AG04450 (cell line): ENCODE measurements around a stretch of chr3.

- CAGE, long polyA plus RNA = no peak
- RRBS = no CpG with 5 or more reads among the region's 2 CpGs
These were observed 12.0 kb downstream of the CSRNP1 start for GRCh38 chr3:39141277-39141916.

DNA sequence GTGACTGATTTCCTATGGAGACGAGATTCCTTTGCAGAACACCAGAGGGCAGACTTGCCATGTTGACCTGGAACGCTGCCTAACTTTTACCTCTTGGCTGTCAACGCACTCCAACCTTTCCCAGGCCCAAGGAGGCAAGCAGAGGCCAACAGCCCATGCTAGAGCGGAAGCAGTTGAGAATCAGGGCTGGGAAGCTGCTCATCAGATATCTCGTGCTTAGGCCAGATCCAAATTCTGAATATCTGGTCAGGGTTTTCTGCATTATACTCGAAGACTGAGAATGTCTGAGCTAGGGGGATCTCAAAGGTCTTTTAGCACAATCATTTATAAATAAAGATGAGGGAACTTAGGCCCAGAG lies 2.5 kb downstream of the XIRP1 start:
- CAGE, long polyA plus RNA = no peak
- RRBS = no CpG with 5 or more reads among the region's 6 CpGs

DNA sequence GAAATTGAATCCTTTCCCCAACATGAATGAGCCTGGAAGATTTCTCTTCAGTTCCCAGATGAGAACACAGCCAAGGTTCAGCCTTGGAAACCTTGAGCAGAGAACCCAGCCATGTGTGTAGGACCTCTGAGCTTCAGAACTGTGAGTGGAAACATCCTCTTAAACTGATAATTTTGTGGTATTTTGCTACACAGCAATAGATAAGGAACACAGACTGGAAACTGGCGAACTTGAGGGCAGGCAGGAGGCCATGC lies 9.6 kb upstream of the XIRP1 start:
- CAGE, long polyA plus RNA = no peak
- RRBS = no CpG with 5 or more reads among the region's 1 CpG

- CAGE, long polyA plus RNA = no peak
- RRBS = 50% methylated on average over 3 of the region's 25 CpGs
These were observed 22.3 kb downstream of the RPSA start for GRCh38 chr3:39428761-39429301.

- CAGE, long polyA plus RNA = no peak
- RRBS = no CpG with 5 or more reads among the region's 4 CpGs
These were observed 27.9 kb upstream of the MYRIP start for GRCh38 chr3:39781485-39782028.

DNA sequence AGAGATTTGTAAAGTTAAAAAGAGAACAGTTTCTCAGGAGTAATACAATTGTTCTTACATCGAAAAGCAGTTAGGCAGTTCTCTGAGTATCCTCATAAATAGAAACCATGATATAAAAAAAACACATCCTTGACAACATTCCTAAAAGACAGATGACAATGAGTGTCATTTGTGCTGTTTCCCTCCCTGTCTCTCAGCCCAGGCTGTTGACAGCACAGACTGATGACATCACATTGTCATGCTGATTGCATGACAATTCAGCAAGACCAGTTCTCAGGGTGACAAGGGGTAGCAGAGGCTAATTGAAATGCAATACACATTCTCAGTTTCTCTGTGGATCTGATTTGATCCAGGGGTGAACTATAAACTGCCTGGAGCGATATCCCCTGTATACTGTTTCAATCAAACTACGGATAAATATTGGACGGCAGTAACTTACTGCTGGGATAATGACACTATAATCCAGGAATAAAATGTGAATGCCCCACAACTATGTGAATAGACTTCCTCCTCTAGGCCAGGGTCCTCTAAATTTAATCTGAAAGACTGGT lies 16.8 kb upstream of the EIF1B start:
- CAGE, long polyA plus RNA = no peak
- RRBS = no CpG with 5 or more reads among the region's 4 CpGs

DNA sequence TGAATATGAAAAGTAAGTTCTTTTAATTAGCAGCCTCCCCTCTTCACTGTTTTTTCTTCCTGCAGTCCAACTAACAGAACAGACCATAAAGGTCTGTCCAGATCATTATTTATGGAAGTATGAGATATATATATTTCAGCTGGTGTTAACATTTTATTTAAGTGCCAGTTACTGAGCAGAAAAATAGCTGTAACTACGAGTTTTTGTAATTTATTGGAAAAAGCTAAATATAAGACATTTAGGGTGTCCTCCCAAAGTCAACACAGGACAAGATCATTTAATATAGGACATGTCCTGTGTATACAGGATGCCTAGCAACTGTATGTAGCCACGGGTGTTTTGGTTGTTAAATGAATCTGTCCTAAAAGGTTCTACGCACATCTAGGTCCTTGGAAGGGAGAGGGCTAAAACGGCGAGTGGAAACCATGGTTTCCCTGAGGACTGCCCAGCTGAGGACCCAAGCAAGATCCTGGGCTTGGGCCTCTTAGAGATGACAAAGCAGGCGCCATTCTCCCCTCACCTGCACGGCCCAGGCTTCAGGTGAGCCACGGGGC lies 592 bp upstream of the ZNF621 start:
- CAGE, long polyA plus RNA = no peak
- RRBS = no CpG with 5 or more reads among the region's 8 CpGs

GRCh38 chr3:40532051-40532833 lies 7.5 kb downstream of the ZNF621 start:
- CAGE, long polyA plus RNA = no peak
- RRBS = no CpG with 5 or more reads among the region's 8 CpGs

- CAGE, long polyA plus RNA = no peak
These were observed 99.0 kb downstream of the ZNF621 start for GRCh38 chr3:40623831-40624077.

DNA sequence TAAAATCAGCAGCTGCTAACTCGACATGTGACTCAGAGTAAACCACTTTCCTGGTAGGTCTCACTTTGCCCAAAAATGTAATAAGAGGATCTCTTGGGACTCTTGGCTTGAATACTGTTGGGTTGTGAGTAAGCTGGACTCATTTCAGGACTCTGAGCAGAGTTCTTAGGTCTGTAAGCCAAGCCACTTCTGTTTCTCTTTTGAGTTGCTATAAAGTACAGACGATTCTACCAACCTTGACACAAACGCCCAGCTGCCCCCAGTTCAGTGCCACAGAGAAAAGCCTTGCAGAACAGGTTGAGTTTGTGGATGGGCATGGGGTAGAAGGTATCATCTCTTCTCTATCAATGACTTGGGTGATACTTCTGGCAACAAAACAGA lies 241.2 kb downstream of the ZNF621 start:
- CAGE, long polyA plus RNA = no peak
- RRBS = no CpG with 5 or more reads among the region's 3 CpGs

- CAGE, long polyA plus RNA = no peak
- RRBS = no CpG with 5 or more reads among the region's 2 CpGs
These were observed 31.2 kb downstream of the CTNNB1 start for GRCh38 chr3:41230563-41230828.

DNA sequence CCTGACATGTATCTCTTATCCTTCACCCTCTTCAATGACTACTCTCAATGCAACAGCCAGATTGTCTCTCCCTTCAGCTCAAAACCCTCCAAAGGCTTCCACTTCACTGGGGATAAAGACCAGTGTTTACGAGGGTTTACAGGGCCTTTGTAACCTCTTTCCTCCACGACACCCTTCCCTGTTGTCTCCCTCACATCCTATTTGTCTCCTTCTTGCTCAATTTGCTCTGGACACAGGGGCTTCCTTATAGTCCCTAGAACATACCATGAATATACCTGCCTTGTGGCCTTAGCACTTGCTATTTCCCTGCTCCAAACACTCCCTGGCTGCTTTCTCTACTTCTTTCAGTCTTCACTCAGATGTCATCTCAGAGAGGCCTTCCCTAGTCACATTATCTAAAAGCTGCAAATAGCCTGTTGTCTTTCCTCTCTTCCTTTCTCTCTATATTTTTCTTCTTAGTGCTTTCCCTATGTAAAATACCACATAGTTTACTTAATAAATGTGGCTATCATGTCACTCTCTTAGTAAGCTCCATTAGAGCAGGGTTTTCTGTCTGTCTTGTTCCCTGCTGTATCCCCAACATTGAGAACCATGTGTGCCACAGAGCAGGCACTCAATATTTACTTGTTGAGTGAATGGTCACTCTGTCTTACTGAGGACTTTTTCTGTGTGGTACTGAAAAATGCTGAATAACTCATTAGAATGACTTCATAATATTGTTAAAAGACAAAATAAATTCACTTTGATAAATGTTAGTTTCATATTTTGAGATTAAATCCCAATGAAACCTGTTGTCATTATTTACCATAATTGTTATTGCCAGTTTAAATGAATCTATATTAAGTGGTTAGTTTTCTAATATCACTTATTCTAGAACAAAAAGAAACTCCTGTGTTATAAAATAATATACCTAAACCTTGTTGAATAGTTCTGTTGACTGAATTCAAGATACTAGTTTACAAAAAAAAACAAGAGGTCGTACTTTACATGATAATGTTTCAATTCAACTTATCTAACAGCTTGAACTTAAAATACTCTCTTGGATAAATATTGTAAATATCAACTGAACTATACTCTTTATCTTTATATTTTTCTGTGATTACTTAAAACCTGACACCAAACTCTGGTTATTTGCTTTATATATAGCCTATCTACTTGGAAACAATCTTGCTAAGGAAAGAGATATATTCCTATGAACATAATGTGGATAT lies 182.8 kb downstream of the CTNNB1 start:
- CAGE, long polyA plus RNA = no peak
- RRBS = no CpG with 5 or more reads among the region's 3 CpGs

- CAGE, long polyA plus RNA = no peak
- RRBS = 0% methylated on average over 7 of the region's 50 CpGs
These were observed 484 bp downstream of the ULK4 start for GRCh38 chr3:41961321-41961916.

DNA sequence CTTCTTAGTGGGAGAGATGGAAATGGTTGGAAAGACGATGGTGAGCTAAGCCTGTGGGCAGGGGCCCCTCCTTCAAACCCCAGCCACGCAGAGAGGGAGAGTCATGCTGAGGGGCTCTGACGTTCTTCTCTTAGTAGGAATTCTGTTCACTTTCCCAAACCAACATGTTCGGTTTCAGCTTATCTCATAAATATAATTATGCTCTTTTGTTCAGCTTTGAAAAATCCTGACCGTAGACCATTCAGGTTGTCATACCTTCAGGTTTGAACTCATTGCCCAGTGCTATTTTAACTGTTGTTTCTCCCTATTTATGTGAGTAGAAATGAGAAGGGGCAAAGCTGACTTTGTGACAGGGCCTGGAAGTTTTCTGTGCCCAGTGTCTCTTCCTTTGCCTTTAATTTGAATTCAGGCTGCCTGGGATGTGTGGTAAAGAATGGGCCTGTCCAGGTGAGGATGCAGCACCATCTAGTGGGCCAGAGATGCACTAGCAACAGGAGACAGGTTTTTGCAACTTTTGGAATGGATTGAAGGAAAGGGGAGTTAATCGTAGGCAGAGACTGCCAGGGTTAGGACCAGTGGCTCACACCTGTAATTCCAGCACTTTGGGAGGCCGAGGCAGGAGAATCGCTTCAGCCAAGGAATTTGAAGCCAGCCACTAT lies 8.5 kb downstream of the TRAK1 start:
- CAGE, long polyA plus RNA = no peak
- RRBS = no CpG with 5 or more reads among the region's 8 CpGs

DNA sequence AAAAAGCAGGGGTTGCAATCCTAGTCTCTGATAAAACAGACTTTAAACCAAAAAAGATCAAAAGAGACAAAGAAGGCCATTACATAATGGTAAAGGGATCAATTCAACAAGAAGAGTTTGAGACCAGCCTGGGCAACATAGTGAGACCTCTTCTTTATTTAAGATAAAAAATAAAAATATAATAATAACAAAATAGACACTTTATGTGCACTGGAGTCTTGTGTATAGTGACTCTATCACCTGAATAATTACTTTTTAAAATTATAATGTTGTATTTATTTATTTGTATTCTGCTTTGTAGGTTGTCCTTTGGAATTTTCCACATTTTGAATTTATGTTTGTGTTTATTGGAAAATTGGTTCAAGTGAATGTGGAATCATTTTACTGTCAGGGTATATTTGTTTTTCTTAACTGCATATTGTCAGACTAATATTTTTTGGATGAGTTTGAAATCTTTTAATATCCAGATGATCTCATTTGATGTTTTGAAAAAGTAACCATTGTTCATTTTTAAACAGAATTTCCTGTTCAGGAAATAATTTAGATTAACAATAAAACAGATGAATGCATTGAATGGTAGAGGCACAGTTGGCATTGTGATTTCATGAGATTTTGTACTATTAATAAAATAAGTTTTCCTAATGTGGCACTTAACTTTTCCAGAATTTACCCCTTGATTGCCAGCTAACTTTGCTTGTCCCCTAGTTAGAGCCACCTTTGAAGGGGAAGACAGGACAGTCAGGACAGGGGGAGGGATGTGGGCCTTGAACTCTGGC lies 15.4 kb downstream of the TRAK1 start:
- CAGE, long polyA plus RNA = no peak

GRCh38 chr3:42123185-42123860 lies 32.2 kb downstream of the TRAK1 start:
- CAGE, long polyA plus RNA = no peak
- RRBS = no CpG with 5 or more reads among the region's 8 CpGs

- CAGE, long polyA plus RNA = no peak
- RRBS = no CpG with 5 or more reads among the region's 4 CpGs
These were observed 7.9 kb downstream of the VIPR1 start for GRCh38 chr3:42510271-42510774.

GRCh38 chr3:42519939-42520840 lies 17.7 kb downstream of the VIPR1 start:
- CAGE, long polyA plus RNA = no peak
- RRBS = no CpG with 5 or more reads among the region's 11 CpGs

- CAGE, long polyA plus RNA = no peak
- RRBS = no CpG with 5 or more reads among the region's 2 CpGs
These were observed 19.0 kb upstream of the ZBTB47 start for GRCh38 chr3:42634371-42635021.

- CAGE, long polyA plus RNA = no peak
- RRBS = 2% methylated on average over 18 of the region's 79 CpGs
These were observed 662 bp downstream of the ZBTB47 start for GRCh38 chr3:42654011-42654707.